Neural cell (in vitro differentiated cells): ENCODE measurements around the genes TEX55, GPR156 and FSTL1.

- RAMPAGE, long total RNA: no peak
Measured at GRCh38 chr3:117397943-117398607, 952.8 kb upstream of the LSAMP start.

- RAMPAGE, long total RNA: no peak
Measured at GRCh38 chr3:117873343-117873783, 1161.3 kb downstream of the IGSF11 start.

DNA sequence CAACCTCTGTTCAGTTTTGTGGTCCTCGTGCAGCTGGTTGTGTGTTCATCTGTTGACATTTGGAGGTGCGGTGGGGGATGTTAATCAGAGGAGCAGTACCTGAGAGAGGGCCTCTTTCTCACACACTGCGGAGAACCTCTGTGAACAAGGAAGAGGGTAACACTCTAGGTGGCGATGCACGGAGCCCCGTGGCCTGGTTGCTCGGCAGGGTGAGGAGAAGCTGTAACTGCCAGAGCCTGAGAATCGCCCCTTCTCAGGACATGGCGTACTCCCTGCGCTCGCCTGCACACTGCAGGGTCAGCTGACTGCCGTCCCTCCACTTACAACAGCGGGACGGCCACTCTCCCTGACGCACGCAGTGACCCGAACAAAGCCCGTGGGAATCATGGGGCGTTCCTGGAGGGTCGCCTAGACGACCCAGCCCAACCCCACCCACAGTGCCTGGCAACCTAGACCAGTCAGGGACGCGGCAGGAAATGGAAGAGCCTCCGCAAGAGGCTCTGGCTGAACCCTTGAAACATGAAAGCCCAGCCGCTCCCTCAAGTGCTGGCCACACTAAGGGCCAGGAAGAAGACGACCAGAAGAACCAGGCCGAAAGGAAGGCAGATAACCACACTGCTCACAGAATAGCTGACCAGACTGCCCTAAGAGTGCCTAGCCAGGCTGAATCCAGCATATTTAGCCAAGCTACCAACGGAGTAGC is at the start of gene TEX55:
TSS of gene TEX55 (plus strand) at position 452 of the 703 bp plus-strand sequence.
- RAMPAGE, long total RNA: no peak

DNA sequence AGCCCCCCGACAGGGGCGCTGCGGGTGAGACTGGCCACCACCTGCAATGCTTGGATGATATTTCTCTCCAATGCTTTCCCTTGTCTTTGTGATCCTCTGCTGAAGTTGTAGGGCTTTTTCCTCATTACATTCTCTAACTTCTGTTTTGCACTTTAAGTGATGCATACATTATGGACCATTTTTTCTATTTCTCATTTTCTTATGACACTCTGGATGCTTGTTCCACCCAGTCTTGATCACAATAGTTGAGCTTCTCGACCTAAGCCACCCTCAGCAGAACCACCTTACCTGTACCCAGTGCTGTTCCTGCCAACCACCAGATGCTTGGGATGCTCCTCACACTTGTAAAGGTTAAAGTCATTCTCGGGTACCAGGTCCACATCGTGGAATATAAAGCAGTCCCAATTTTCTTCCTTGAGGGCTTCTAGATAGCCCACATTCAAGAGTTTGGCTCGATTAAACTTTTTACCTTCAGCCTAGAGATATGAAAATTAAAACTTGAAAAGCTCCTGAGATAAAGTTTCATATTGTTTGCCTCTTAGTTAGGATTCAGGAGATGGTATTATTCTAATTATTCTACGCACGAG is 16.8 kb downstream of the B4GALT4 start:
- RAMPAGE, long total RNA: no peak

DNA sequence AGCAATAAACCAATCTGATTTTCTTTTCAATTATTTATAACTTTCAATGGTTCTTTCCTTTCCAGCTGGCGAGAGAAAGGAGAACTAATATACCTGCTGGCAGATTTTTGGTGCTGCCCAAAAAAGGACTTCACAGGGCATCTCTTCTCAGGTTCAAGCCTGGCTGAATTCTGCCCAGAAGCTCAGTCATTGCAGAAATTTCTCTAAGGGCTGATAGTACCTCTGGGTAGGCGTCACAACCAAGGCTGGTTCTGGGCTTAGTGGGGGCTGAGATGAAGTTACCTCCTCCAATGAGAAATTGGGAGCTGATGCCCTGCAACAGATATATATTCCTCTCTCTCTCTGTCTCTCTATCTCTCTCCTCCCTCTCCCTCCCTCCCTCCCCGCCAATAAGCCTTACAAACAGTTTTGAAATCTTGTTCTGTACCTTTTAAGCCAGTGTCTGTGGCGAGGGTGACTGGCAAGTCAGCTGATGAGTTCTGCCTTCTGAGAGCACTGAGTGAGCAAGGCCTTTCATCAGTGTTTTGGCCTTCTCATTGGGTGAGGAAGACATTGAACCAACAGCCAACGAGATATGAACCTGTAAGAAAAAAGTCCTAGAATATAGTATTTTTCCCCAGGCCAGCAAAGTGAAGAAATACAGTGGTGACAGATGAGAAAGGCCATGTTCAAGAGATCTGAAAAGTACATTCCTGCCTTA is 45.6 kb downstream of the TMEM39A start:
- RAMPAGE, long total RNA: no peak

DNA sequence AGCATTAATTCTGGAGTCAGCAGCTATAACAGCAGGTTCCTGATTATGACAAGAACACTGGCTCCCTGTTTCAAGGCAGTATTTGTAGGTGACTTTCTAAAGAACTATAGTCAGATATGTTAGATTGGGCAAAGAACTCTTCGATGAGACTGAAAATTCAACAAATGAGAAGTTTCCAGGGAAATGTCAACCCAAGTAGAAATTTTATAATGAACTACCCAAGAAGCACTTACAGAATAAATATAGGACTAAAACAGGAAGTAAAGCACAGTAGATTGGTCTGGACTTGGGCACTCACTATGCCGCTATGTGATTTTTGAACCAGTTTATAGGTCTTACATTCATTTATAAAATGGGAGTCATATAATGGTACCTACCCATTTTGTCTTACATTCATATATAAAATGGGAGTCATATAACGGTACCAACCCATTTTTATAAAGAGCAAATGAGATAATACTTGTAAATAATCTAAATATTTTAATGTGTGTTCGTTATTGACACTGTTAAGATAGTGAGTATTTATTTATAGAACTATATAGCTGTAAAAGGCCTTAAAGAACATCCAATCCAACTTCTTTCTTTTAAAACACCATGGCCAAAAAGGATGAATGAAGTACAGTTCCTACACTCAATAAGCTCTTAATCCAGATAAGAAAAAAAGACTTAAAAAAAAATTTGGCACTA is 7.6 kb downstream of the TMEM39A start:
- RAMPAGE, long total RNA: no peak

DNA sequence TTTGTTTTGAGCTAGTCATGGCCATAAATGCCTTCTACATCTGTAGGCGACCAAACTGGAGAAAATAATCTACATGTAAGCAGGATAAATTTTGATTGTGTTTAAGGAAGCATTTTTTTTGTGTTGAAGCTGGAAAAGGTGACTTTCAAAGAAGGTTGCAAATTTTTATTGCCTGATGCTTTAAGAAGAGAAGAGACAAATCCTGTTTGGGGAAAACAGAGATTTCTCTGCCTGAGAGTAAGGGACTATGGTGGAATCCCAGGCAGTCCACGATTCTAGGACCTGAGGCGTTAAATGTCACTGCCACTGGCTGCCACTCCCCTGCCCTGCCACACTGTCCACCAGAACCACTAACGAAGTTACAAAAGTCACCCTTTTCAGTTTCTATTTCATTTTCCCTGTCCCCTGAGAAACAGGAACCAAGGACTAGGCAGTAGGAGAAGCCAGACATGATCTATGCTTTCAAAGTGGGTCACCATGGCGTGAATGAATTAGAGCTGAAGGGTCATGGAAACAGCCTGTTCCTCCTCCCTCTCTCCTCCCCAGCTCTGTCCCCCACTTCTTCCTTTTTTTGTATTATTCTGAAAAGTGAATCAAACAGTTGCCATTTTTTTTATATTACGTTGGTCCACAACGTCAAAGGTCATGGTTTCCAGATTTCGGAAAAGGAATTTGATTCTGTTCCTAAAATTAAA is 9.1 kb upstream of the ADPRH start:
- RAMPAGE, long total RNA: no peak

- RAMPAGE, long total RNA: no peak
Measured at GRCh38 chr3:119628799-119629491, 31.3 kb downstream of the PLA1A start.

DNA sequence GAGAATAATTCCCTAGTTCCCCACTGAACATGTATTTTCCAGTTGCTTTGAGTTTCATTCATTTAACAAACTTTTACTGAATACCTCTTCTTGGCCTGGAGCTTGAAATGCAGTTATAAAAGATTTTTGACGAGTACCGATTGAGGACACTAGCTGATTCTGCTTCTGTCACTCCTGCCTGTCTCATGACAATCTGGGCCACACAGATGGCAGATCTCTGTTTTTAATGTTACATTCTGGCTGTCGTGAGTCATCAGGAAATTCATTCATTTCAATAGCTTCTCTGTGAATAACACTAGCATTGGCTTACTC is 29.1 kb downstream of the CFAP91 start:
- RAMPAGE, long total RNA: no peak

DNA sequence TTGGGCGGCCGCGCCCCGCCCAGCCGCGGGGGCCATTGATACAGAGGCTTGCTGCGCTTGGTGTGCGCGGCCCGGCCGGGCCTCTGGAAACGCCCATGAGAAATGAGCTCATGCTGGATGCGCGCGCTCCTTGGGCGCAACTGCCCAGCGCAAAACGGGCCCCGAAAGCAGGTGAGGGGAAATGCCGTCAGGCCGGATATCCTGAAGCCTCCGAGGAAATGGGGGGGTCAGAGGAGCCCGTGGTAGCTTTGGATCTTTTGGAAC is 1.3 kb upstream of the GSK3B start:
- RAMPAGE, long total RNA: no peak

DNA sequence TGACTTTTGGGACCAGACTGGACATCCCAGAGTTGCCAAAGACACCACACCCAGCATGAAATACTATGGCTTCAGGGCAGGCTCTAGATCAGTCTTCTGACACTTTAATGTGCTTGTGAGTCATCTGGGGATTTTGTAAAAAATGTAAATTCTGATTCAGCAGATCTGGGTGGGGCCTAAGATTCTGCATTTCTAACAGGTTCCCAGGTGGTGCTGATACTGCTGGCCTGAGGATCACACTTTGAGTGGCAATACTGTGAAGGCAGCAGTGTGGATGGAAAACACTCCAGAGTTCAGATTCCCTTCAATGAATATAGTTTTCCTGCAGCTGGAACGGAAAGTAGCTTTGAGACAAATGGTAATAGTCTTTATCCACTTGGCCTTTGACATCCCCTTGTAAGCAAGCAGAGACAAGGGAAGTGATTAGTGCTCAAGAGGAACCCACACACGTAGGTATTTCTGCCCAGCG is 51.4 kb upstream of the GSK3B start:
- RAMPAGE, long total RNA: no peak

DNA sequence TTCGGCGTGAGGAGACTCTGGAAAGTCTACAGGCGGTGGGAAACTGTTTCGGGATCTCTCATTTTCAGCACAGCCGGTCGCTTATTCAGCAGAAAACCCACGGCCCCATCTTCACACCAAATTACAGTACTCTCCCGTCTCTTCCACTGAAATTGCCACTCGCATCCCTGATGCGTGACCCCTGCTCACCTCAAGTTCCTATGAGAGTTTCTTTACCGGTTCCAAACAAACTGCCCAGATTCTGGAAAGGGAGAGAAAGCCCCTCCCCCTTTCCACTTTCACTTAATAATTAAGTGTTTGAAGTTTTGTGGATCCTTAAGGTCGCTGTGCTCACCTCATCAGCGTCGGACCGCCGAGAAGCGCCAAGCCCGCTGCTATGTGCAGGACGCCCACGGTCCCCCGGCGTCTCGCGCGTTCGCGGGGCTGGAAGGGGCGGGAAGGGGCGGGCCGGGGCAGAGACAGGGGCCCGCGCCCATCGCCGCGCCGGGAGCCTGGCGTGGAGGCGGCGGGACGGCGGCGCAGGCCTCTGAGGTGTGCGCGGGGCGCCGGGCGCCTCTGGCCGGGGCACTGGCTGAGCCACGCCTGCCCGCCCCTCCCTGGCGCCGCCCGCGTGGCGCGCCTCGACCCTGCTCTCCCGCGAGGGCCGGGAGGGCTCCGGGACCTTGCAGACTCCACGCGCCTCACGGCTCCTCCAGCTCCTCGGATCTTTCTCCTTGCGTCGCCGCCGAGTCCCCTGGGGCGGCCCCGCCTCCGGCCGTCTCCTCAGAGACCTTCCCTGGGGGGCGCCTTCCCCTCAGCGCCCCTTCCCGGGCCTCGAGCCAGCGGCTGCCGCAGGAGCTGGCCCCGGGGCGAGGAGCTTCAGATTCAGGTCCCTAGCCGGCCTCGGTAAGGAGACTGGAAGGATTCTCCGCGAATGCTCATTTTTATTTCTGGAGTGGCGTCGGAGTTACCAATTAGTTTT is at the start of gene GPR156:
TSS of gene GPR156 (minus strand) at position 528 of the 961 bp plus-strand sequence.
- RAMPAGE, long total RNA: no peak

GRCh38 chr3:120395600-120396159 is 46.5 kb upstream of the LRRC58 start:
- RAMPAGE, long total RNA: no peak

- RAMPAGE, long total RNA: no peak
Measured at GRCh38 chr3:120419688-120420089, 31.1 kb downstream of the FSTL1 start.

GRCh38 chr3:120450632-120451798 is at the start of gene FSTL1:
Gene FSTL1 (minus strand): TSS chr3:120450992.
- RAMPAGE, long total RNA: start-site peak on the minus strand at chr3:120450987-120450998, 76 and 73 reads in 2 replicates

DNA sequence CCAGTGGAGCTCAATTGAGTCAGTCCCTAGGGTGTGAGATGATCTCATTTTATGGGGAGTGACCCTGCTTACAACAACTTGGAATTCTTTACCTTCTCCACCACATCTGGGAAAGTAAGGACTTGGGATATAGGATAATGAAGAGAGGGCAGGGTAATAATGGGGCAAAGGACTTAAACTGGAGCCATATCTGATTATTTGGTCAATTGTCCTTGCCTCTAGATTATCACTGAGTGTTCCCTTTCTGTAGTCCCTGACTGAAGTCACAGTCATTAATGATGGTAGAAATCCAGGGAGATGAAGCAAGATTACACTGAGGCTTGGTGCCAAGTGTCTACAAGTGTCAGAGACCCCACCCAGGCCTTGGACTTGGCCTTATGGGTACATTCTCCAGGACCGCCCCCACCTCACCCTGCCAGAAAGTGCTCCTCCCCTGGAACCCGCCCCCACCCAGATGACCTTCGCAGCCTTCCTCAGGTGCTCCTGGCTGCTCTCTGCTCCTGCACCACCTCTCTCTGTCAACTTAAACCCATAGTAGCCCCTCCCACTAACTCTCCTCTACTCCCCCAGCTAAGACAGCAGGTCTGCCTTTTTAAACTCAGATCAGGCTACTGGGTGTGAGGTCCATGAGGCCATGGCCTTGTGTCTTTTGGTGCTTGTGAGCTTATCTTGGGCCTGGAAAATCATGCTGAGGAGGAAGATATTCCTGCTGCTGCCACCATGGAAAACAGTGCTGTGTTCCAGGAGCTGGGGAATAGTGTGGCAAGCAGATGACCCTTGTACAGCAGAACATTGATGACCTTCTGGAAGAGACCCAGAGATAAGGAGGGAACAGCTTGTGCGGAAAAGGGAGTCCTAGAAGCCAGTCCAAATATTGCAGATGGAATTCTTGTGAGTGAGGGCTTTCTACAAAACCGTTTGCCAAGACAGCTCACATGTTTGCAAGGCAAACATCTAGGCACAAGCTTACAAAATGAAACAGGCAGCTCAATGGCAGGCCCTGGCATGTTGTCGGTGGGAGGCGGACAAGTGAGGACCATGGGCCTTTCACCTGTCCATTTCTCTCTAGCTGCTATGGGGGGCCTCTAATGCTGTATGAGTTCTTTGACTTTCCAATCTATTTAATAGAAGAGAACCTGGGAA is 40.3 kb upstream of the NDUFB4 start:
- RAMPAGE, long total RNA: no peak

- RAMPAGE, long total RNA: no peak
Measured at GRCh38 chr3:120567772-120568687, 28.1 kb upstream of the NDUFB4 start.

DNA sequence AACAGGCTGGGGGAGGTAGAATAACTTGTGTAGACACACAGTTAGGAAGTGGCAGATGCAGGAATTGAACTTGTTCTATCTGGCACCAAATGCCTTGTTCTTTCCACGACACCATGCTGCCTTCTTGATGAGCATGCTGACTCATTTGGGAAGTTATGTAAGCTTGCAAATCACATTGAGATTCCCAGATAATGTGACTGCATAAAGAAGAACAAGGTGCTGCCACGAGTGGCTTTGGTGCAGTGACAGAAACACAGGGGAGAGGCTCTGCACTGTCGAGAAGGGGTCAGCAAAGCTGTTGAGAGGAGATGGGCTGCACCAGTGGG is 27.5 kb upstream of the NDUFB4 start:
- RAMPAGE, long total RNA: no peak

DNA sequence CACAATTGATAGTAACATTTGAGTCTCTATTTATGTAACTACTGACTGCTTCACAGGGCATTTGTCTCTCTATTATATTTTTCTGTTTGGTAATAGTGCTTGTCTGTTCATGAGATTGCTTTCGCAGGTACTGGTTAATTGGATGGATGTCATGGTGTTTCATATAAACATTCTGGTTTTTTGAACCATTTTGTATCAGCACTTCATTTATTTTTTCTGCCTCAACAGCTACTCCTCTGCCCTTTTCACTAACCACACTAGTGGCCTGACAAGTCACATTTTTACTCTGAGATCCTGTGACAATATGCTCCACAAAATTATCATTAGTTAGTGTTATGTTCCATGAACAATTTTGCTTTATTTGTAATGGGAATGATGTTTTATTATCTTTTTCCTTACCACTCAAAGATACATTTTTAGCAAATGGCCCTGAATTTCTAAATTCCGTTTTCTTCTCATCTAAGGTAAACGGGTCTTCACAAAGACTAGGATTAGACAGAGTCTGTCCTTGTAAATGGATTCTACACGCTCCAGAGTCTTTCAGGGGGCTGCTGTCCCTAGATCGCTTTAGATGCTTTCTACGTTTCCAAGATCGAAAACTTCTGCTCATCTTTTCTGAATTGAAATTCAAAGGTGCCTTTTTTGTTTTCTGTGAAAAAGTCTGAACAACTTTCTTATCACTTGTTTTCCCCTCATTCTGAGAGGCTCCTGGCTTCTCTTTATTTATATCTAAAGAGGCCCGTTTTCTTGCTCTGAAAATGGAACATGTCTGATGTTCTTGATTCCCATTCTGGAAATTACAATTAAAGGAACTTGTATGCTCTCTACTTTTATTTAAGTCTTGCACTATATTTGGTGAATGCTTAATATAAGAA is 56.3 kb downstream of the POLQ start:
- RAMPAGE, long total RNA: no peak

DNA sequence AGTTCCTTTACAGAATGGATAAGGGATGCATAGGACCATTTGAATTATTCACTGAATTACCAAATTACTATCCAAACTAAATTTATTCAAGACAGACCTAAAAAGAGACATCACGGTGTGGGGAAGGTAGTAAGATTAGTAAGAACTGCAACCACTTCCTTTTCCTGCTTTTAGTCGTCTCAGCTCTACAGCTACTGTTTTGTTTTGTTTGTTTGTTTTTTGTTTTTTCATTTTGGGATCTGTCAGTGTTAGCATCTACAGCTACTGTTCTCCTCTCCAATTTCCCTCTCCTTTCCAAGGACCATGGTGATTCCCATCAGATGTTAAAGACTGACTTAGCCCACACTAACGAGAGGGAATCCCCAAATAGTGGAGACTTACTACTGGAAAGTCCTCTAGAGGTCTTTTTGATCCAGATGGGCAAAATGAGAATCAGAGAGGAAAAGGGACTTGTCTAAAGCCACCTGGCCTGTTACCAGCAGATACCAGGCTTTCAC is 6.1 kb downstream of the HCLS1 start:
- RAMPAGE, long total RNA: no peak